Left lobe of liver (tissue), 1 donor: ENCODE measurements around a stretch of chr13.

- PRO-cap = no peak
Measured at GRCh38 chr13:40551185-40552359, 114.9 kb downstream of the FOXO1 start.

DNA sequence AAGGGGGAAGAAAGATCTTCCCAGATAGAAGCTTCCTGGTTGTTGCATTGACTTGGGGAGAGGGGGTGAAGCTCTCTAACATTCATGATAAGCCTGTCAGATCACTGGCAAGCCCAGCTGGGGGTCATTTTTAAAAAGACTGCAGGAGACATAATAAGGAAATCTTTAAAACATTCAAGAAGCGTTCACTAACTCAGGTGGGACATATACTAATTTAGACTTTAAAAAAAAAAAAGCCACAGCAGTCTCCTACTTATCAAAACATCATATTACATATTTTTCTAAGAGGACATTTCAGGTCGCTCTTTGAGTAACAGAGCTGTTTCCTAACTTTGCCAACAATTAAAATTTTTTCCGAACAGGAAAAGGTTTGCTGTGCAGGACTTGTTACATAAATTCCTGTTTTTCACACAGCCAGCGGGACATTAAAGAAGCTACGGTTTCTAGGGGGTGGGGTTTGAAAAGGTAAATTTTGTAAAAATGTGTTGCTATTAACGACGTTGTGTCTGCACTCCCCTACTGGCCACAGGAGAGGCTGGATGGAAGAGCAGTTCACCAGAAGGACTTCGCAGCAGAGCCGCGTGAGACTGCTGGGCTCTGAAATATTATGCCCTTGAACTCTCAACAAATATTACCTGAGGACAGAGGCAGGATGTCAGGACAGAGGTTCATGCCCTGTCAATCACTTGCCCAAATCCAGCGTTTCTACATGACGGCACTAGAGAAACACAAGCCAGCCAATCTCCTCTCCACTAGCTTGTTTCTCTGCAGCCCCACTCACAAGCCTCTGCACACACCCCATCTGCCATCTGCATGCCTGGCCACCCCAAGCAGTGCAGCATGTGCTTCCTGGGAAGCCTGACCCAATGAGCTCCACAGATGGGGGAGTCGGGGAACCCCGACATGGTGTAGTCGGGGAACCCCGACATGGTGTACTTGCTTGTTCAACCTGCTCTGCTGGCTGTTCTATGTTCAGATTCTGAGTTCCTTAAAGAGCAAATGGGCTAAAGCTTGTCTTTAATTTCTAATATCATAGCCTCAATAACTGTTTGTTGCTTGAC is 102.1 kb downstream of the FOXO1 start:
- PRO-cap = no peak

GRCh38 chr13:40598603-40598971 is 67.9 kb downstream of the FOXO1 start:
- PRO-cap = no peak

DNA sequence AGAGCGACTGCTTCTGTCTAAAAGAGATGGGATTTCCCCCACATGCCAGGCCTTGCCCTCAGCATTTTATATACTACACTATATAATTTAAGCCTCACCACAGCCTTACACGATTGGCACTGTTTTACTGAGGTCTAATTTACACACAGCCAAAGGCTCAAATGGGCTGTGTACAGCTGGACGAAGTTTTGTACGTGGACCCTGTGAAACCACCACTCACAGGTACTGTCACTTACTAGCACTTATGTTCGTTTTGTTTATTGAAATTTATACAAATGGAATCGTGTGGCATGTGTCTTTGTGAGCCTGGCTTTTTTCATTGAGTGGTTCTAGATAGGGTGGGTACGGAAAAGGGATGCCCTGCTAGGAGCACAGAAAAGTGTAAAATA is 67.1 kb downstream of the FOXO1 start:
- PRO-cap = no peak

DNA sequence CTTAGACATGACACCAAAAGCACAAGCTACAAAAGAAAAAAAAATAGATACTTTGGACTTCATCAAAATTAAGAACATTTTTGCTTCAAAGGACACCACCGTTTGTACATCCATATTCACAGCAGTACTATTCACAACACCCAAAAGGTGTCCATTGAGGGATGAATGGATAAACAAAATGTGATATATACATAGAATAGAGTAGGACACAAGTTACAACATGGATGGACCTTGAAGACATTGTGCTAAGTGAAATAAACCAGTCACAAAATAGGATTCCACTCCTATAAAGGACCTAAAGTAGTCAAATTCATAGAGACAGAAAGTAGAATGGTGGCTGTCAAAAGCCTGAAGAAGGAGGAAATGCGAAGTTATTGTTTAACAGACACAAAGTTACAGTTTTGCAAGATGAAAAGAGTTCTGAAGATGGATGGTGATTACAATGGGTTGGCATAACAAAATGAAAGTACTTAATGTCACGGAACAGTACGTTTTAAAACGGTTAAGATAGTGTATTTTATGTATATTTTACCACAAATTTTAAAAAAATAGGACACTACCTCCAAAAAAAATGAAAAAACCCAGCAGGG is 34.9 kb downstream of the FOXO1 start:
- PRO-cap = no peak

- PRO-cap = no peak
Measured at GRCh38 chr13:40634371-40634855, 32.0 kb downstream of the FOXO1 start.

DNA sequence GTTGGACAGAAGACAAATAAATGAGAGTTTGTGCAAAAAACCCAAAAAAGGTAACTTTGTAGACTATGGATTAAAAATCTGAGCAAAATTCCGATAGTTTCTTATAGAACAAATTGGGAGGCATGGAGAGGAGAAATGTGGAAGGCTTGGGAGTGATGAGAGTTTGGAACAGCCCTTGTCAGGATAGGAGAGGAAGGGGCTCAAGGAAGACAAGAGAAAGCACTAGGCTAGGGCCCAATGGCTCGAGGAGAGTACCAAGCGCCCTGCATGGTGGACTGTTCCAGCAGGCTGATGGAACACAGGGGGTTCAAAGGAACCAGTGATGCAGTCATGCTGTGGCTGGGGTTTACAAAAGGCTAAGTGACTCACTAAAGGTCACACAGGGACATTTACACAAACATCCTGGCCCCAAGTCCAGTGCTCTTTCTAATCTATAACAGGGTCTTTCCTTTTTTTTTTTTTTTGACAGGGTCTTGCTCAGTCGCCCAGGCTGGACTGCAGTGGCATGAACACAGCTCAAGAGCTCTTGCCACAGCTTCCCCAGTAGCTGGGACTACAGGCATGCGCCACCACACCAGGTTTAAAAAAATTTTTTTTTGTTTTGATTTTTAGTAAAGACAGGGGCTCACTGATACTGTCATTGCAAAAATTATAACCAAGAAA is 2.9 kb upstream of the SLC25A15 start:
- PRO-cap = unidirectional peak, minus-strand start at position 282 of the sequence

DNA sequence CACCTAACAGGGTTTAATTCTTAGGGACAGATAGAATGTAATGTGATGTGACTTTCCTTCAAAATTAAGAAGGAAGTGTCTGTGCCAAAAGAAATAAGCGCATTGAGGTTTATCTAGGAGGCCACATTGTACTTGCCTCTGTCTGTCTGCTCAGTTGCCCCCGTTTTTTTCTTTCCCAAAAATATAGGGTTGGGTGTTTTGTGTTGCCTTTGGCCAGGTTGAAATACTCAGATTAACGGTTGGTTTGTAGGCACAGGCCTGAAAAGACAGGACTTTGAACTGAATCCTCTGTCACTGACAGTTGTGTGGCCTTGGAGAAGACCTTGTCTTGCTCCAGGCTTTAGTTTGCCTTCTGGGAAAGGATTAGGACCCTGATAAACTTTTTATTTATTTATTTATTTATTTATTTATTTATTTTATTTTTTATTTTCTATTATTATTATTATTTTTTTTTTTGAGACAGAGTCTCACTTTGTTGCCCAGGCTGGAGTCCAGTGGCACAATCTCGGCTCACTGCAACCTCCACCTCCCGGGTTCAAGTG is 1.6 kb downstream of the SLC25A15 start:
- PRO-cap = bidirectional peak, plus-strand start at position 297 of the sequence, minus-strand start at position 220 of the sequence

GRCh38 chr13:40993920-40994570 is 25.1 kb downstream of the ELF1 start:
- PRO-cap = no peak

DNA sequence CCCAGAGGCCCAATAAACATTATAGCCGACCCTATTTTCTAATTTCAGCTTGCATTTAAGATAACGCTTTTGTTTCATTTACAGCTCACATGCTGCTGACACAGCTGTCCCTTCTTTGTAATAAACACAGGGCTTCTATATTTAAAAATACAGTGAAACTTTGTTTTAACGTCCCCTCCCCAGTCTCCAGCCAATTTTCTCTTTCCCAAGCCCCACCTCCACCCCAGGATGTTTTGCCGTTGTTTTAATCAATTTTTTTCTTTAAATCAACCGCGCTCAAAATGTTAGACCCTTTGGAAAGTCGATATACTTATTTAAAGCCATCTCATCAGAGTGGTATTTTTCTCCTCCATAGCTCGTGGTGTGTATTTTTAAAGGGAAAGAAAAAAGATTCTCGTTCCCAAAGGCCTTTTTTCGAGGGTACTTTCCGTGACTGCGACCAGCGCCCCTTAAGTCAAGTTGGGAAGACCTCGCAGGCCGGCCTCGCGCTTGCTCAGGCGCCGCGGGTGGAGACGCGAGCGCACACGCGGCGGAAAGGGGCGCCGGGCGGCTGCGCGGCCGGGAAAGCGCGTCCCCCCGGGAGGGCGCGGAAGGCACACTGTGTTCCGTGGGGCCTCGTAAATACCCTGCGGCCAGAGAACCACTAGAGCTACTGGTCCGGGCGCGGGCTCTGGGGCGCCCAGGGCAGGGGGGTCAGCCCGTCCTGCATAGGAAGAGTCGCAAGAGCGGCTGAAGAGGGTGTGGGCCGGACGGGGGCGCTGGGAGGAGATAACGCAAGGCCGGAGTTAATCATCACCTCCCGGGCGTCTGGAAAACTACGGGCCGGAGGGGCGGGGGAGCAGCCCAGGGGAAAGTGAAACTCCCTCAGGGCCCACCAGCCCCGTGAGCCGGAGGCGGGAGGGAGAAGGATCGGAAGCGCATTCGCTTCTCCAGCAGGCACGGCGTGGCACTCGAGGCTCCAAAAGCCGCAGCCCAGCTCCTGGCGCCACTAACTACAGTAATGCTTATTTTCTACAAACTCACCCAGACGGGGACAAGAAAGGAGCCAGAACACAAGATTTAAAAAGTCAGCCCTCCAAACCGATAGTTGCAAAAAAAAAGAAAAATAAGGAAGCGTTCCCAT is 1.3 kb upstream of the WBP4 start:
- PRO-cap = bidirectional peak, plus-strand start at position 523 of the sequence, minus-strand start at position 439 of the sequence; bidirectional peak, plus-strand start at position 646 of the sequence, minus-strand start at position 595 of the sequence; bidirectional peak, plus-strand start at position 885 of the sequence, minus-strand start at position 742 of the sequence

DNA sequence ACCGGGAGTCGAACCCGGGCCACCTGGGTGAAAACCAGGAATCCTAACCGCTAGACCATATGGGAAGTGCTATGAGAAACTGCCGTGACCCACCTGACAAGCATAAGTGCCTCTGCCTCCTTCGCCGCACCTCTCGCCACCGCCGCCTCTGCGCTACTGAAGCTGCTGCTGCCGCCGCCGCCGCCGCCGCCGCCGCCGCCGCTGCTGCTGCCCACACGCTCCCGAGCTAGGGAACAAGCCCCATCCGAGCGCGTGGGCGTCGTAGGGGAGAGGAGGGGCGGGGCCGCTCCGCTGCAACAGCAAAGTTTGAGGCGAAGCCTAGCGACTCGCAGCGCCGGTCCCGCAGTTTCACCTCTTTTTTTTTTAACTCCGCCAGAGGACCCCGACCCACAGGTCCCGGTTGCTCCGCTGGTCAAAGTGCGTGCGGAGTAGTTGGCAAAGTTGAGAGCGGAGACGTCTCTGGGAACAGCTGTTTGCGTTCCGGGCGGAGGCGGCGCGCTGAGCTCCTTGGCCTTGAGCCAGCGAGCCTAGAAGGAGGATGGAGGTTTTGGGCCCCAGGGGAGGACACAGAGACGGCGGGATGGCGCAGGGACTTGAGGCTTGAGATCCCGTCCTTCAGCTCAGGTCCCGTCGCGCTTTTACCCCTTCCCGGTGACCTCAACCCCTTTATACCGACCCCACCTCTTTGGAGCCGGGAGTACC is 413 bp upstream of the WBP4 start:
- PRO-cap = bidirectional peak, plus-strand start at position 103 of the sequence, minus-strand start at position 158 of the sequence; bidirectional peak, plus-strand start at position 302 of the sequence, minus-strand start at position 235 of the sequence; bidirectional peak, plus-strand start outside the sequence, minus-strand start at position 640 of the sequence

DNA sequence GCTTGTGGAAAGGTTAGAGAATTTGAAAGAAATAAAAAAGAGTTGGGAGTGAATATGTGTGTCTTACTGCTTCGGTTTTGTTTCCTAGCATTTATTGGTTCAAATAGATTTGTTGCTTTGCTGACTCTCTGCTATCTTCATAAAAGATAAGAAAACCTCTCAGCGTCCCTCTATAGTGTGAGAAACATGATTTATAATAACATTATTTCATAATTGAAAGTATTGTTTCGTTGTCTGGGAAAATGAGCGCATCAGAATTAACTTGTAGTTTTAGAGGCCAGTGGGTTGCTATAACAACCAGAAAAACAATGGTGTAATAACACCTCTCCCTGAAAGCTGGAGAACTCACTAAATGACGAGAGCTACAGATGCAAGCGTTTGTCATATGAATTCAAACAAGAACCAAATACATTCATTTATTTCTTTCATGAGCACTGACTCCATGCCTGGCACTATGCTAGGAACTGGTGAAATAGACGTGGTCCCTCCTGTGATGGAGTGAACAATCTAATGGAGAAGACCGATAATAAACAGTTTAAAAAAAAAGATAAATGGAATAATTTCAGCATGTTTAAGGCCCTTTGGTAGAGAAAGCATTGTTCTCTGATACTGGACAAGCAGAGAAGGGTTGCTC is 16.4 kb downstream of the KBTBD7 start:
- PRO-cap = no peak

DNA sequence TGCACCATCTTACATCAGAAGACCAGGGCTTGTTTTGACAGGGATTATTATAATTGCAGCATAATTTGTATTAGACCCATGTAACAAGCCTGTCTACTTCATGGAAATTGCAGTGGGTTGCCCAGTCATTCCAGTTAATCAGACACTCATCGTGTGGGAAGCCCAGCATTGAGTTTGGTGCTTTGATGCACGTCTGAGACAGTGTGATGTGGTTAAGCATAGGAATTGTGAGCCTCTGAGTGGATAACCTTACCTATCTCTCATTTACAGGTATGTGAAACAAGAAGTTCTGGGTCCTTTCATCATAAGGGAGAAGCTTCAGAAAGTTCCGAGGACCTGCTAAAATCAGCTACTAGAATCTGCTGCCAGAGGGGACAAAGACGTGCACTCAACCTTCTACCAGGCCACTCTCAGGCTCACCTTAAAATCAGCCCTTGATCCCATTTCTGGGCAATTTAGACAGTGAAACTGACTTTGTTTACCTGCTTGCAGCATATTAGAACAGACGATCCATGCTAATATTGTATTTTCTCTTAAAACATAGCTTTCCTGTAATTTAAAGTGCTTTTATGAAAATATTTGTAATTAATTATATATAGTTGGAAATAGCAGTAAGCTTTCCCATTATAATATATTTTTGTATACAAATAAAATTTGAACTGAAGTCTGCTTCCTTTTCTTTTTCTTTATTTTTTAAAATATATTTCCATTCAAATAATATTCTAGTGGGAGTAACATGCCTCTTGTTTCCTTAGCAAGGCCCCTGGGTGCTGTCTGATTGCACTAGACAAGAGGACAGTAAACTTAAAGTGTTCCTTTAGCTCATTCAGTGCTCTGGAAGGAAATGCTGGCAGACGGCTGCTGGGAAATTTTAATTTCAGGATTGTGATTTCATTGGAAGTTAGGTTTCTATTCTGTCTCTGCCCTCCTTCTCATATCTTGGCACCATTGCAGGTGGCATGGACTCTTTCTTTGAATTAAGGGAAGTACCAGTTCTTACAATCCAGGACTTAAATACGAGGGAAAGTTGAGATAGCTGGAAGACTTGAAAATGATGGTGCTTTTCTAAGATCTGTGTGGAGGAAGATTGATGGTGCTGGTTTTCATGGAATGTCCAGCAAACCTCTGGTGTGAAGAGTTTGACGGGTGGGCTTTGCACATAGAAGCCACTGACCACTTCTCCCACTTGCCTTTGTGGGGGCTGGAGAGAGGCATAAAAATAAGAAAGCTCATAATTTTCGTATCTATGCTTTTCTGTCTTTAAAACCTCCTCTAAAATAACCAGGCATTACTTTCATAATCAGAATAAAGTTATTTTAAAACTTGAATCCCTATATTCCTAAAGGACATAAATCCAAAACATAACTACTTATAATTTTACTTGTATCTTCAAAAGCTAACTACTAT is 13.4 kb downstream of the RGCC start:
- PRO-cap = no peak

DNA sequence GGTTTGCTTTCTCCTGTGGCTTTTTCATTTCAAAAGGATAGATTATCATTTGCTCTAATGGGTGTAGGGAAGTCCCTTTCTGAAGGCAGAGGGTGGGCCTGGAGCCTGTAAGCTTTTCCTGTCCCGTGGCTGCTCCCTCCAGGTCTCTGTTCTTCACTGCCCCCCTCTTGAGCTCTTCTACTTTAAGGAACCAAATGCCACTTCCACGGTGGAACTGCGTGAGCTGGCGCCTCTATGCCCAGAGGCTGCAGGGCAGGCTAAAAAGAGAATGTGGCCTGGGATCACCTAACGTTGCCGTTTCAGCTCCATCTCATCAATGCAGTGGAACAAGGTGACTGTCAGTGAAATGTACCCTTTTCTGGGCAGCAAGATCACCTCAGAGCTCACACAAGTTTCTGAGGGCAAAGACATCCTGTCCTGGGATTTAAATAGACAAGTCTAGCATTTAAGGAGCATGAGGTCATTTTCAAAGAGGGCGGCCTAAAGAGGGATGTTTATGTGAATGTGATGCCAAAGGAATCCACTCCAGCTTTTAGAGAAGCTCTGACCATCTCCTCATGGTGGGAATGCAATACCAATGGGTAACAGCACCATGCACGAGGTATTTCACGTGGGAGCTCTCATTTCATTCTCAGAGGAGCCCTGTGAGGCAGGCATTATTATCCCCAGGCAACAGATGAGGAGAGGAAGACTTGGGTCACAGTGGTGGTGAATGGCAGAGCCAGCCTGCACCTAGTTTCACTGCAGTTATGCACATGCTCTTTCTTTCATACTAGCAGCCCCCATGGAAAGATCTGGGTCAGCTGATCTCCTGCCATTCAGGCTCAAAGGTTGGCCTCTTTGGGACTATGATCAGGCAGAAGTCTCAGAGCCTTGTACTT is 39.2 kb downstream of the RGCC start:
- PRO-cap = no peak

GRCh38 chr13:41613686-41614638 is 156.6 kb downstream of the RGCC start:
- PRO-cap = no peak

- PRO-cap = bidirectional peak, plus-strand start at chr13:41645605, minus-strand start at chr13:41645412
Measured at GRCh38 chr13:41645212-41645875, 188.0 kb downstream of the RGCC start.

DNA sequence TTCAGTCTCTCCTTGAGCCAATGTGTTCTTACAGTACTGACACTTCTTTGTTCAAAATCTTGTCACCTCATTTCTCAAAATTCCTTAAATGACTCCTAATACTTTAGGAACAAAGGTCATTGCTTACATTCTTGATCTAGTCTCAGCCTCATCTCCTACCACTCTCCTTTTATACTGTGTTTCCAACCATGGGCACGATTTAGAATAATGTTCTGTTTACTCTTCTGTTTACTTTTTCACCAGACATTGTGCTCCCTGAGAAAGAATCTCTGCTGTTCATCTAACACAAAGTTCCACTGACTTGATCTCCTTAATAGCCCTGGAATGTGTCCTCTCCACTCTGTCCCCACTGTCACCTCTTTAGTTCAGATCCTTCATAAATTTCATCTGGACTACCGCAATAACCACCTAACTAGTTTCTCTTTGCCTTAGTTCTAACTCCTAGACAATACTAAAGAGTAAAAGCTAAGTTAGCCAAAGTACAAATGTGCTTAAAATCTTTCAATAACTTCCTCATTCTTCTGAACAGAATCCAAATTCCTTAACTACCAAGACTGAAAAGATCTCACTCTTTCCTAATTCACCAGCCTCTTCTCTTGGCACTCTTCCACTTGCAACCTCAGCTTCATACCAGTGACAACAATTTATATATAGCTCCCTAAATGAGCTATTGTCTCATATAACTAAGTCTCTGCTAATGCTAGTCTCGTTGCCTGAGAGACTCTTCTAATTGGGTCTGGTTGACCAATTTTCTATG is 180.1 kb downstream of the VWA8 start:
- PRO-cap = no peak

- PRO-cap = no peak
Measured at GRCh38 chr13:41876725-41877213, 84.1 kb downstream of the VWA8 start.

DNA sequence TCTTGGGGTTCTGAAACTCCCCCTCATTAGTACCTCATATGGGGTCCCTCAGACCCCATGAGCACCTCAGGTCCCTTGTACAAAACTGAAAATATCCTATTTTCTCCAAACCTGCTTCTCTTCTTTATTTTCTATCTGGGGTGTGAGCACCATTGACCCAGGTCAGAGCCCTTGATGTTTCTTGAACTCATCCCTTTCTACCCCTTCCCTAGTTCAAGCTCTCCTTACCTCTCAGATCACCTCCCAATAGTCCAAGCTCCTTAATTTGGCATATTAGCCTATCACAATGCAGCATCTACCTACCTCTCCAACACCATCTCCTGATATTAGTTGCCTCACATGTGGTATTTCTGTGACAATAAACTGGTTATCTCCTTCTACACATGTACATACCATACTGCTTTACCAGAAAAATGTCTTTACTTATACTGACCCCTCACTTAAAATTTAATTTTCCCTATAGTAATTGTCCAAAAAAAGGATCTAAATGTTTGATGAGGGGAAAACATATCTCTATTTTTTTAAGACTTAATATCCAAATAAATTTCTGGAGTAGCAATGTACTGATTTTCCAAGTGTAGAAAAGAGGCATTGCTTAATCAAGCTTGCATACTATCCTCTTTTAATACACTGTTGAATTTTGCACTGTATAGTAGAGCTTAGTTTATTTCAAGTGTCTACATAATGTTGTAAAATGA is 68.1 kb downstream of the VWA8 start:
- PRO-cap = no peak

DNA sequence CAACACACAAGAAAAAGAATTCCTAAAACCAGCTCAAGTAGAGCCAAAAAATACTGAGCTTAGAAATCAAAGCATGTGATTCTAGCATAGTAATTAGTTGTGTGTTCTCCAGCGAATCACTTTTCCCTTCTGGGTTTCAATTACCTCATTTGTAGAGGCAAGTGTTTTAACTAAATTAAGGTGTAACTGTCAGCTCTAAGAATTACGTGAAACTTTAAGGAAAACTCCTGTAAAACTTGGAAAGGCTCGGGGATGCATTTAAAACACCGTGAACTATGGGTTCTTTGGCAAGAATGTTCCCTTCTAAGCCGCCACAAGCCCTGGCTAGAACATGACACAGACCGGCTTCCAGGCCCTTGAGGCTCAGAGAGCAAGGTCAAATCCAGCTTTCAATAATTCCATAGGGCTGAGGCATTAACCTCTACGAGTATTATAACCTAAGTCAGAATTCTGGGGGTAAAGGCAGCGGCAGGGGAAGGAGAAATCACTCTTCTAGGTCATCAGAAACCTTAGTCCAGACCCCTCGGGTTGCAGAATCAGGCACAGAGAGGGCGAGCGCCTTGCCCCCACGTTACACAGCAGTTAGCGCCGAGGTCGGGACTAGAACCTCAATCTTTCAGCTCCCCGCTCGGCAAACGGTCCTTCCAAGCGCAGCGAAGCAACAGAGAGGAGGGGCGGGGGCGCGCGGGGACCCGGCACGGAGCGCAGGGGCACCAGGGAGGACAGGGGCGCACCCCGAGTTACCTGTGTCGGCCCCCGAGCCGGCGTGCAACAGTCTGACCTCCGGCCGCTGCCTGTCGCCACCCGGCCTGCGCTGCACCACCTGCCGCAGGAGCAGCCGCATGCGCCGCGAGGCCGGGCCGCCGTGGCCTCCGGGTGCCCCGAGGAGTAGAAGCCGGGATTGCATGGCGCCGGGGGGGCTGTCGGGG is 536 bp downstream of the VWA8 start:
- PRO-cap = unidirectional peak, plus-strand start at position 747 of the sequence